Transverse colon (tissue), 4 donors: ENCODE data around the genes SLC25A46 and TSLP.

DNA sequence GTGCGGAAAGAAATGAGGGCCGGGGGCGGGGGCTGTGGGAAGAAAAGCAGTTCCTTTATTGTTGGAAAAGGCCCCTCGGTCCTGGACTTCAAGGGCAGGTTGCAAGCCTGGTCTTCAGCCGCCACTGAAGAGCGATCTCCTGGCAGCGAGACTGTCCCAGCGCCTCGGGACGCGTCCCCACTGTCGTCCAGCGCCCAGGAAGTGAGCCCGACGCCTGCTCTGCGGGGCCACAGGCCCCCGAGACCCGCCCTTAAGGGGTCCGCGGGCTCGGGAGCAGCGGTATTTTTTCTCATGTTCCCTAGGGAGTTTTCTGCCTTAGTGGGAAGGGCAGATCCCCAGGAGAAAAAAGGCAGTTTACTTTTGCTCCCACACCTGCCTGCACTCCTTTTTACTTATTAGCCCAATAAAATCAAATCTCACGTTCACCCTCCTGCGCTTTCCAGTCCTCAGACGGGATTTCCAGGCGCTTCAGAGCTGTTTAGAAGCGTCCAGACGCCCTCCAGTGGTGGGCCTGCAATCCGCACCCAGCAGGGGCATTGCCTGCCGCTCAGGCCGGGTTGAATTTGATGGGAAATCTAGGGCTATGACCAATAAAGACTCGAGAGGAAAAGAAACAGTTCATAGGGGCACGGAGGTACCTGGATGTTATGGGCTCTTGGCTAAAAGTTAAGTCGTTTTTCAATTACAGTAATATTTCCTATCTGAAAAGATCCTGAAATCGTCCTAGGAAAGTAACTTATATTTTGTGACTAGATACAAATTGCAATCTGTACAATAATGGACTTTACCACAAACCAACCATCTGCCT lies 2.8 kb upstream of the EFNA5 start:
- PRO-cap, result unidirectional peak, minus-strand start at position 203 of the sequence; unidirectional peak, minus-strand start at position 452 of the sequence
- RAMPAGE, long total RNA, 4 experiments, result no peak in any of the 4 experiments

- PRO-cap, result no peak
- RAMPAGE, long total RNA, 4 experiments, result no peak in any of the 4 experiments
Measured at GRCh38 chr5:107812272-107812984, 141.7 kb upstream of the EFNA5 start.

GRCh38 chr5:107904184-107904898 lies 233.6 kb upstream of the EFNA5 start:
- PRO-cap, result no peak
- RAMPAGE, long total RNA, 4 experiments, result no peak in any of the 4 experiments

DNA sequence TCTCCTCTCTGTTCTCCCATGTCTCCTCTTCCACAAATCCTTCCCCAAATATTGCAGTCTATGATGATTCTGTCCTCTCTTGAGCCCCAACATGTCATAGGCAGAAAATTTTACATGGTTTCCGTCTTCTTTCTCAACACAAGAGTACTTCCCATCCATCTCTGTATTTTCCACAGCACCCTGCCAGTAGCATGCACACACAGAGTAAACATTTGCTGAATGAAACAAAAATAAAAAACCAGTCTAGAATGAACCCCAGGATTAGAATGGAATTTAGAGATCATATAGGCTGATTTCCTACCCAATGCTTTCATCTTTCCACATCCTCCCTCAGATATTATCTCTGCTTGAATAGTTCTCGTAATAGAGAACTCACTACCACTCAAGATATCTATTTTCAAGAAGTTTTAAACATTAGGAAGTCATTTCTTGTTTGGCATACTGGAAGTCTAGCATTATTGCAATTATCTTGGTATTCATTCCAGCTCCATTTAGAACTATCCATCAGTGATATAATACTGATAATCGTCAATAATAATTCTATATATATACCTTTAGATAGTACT lies 342.8 kb upstream of the EFNA5 start:
- PRO-cap, result no peak
- RAMPAGE, long total RNA, 4 experiments, result start-site peak on the minus strand in 1 of 4 experiments, centred at position 173 of the sequence, 14 reads per replicate

DNA sequence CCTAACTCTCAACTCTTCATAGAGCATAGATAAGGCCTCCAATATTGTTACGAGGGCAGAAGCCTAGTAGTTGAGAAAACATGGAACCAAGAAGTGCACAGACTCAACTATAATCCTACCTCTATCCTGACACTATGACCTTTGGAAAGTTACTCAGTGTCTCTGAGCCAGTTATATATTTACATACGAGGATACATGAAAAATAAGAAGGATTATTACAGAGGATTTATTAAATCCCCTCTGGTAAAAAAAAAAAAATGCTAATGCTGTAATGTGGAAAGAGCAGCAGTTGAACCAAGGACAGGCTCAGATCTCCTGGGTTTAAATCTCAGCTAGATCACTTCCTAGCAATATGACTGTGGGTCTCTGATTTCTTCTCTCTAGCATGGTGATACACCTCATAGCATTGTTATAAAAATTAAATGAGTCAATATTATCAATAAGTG lies 299.9 kb downstream of the FBXL17 start:
- PRO-cap, result no peak
- RAMPAGE, long total RNA, 4 experiments, result no peak in any of the 4 experiments

- PRO-cap, result no peak
- RAMPAGE, long total RNA, 4 experiments, result no peak in any of the 4 experiments
Measured at GRCh38 chr5:108378279-108378857, 3.5 kb downstream of the FBXL17 start.

DNA sequence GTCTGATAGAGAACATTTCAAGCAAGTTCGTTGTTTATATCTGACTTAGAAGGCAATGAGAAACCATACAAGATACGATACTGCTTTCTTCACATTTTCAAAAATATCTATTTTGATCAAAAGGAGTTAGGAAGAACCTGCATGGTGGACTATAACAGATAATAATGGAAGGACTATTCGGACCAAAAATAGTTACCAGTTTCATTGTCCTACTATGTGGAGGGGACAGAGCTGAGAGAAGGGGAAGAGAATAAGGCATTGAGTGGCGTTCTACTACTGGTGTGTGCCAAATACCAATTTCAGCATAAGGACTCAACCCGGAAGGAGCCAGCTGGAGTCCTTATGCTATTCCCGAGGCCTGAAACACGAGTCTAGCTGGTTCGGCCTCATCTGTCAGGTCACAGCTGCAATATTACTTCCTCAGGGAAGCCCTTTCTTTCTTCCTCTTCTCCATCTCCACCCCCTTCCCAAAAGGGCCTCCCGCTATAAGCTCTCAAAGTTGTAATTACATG lies 20.6 kb upstream of the FER start:
- PRO-cap, result unidirectional peak, plus-strand start at position 368 of the sequence
- RAMPAGE, long total RNA, 4 experiments, result no peak in any of the 4 experiments

DNA sequence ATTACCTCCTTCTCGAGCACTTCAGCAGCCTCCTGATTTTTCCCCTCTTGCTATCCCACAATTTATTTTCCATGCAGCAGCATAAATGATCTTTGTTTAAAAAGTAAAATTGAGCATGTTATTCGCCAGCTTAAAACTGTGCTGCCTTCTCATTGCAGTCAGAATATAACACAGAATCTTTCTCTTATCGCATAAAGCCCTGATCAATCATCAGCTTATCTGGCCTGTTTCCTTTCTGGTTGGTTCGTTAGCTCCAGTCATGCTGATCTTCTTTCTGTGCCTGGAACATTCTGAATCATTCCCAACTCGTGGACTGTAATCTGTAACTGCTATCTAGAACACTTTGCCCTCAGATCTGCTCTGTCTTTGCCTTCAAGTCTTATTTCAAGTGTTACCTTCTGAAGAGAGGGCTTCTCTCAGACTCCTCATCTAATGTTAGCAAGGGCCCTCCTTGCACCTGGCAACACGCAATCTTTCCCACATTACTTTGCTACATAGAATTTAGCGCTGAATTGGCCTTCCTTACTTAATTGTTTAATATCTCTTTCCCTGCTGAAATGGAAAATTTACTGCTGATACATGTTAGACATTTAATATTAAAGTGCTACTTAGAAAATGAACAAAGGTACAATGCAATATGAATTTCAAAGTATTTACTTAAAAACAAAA lies 11.8 kb upstream of the FER start:
- PRO-cap, result unidirectional peak, minus-strand start at position 138 of the sequence
- RAMPAGE, long total RNA, 4 experiments, result no peak in any of the 4 experiments

- PRO-cap, result no peak
- RAMPAGE, long total RNA, 4 experiments, result no peak in any of the 4 experiments
Measured at GRCh38 chr5:108963788-108964685, 216.3 kb downstream of the FER start.

- PRO-cap, result no peak
- RAMPAGE, long total RNA, 4 experiments, result start-site peak on the minus strand in 2 of 4 experiments, at chr5:109325654-109325886 at its widest, 5 to 10 reads per replicate
Measured at GRCh38 chr5:109325398-109326292, 84.1 kb downstream of the PJA2 start.

DNA sequence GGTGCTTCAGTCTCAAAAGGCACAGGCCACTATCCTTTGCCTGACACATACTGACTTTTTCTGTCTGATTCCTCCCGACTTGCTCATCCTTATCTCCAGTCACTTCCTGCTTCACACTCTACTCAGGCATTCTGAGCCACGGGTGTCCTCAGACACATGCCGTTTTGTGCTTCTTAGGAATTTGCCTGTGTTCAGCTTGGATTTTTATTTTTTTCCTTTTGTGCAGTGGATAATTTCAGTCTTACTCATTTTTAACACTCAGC lies 54.0 kb downstream of the MAN2A1 start:
- PRO-cap, result no peak
- RAMPAGE, long total RNA, 4 experiments, result no peak in any of the 4 experiments

DNA sequence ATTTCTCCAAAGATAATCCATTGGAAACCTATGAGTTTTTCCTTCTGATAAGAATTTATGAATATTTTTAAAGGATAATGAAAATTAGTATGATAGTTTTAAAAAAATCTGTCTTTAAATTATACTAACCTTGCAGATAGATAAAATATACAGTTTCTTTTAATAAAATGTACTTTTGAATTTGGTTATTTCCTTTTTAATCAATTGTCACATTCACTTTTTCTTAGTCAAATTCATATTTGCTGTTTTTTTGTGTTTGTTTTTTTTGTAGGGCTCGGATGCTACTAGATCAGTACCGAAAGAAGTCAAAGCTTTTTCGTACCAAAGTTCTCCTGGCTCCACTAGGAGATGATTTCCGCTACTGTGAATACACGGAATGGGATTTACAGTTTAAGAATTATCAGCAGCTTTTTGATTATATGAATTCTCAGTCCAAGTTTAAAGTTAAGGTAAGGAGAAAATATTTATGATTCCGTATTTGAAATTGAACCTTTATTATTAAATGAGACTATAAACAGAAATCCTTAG lies 84.9 kb downstream of the MAN2A1 start:
- PRO-cap, result no peak
- RAMPAGE, long total RNA, 4 experiments, result no peak in any of the 4 experiments

GRCh38 chr5:109796927-109797819 lies 107.4 kb downstream of the MAN2A1 start:
- PRO-cap, result no peak
- RAMPAGE, long total RNA, 4 experiments, result start-site peak on the plus strand in 2 of 4 experiments, at chr5:109796998-109797448 at its widest, 8 to 17 reads per replicate

DNA sequence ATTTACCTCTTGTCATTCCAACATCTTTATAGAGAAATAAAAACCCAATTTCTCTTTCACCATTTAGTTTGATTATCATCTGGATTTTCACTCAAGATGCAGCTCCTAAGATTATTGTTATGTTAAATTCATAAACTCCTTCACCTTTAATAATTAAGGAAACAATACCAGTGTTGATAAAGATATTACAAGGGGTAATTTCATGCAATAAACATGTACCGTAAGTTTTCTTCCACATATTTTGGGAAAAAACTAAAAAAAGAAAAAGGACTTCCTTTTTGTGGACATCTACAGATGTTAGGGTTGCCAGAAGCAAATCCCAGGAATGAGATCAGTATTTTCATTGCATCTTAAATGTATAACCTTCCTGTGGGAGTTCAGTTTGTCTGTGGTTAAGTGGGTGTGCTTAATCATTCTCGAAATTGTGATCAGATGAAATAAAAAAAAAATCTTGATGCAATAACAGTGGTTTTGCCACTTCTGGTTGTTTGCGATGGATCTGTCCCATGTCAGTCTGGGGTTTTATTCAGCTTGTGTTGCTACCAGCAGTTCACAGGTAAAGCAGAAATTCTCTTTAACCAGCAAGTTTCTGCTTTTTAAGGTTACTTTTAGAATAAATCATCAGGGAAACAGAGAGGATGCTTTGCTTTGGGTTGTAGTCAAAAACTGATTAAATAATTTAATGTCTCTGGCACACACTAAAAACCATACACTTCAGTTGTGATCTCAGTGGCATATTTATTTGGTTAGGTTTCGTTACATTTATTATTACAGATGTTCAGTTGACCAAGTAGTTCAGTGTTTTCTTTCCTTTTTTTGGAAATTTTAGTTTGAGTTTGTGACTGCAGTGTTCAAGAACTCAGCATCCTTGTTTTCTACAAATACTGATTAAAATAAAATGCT lies 179.0 kb downstream of the MAN2A1 start:
- PRO-cap, result no peak
- RAMPAGE, long total RNA, 4 experiments, result start-site peak on the plus strand in 1 of 4 experiments, centred at position 311 of the sequence, 10 reads per replicate

DNA sequence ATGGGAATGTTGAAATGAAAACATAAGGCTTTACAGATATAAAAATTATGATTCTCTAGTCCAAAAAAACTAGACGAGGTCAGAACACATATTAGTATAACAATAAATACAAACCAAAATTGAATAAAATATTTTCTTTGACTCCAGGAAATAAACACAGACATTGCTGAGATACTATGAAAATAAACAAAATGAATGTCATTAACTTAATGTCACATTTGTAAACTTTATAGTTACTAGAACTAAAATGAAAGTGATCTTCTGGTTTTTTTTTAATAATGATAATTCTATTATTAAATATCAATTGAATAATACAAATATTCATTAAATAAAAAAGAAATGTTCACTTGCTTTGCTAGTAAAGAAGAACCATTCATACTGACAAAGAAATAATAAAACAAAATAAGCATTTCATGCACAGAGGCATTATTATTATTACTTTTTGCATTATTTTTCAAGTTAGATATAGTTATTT lies 230.9 kb downstream of the TMEM232 start:
- PRO-cap, result no peak
- RAMPAGE, long total RNA, 4 experiments, result no peak in any of the 4 experiments

GRCh38 chr5:110738797-110739961 lies at the start of gene SLC25A46:
TSS of gene SLC25A46 (plus strand) at chr5:110739007.
- PRO-cap, result bidirectional peak, plus-strand start at chr5:110739020, minus-strand start at chr5:110738934; unidirectional peak, minus-strand start at chr5:110739439
- RAMPAGE, long total RNA, 4 experiments, result start-site peak on the plus strand in 3 of 4 experiments, at chr5:110738985-110739050 at its widest, 51 to 529 reads per replicate; start-site peak on the minus strand in 2 of 4 experiments, at chr5:110738897-110738956 at its widest, 6 to 26 reads per replicate

GRCh38 chr5:110985491-110986121 lies 85.9 kb upstream of the TSLP start:
- PRO-cap, result no peak
- RAMPAGE, long total RNA, 4 experiments, result no peak in any of the 4 experiments

DNA sequence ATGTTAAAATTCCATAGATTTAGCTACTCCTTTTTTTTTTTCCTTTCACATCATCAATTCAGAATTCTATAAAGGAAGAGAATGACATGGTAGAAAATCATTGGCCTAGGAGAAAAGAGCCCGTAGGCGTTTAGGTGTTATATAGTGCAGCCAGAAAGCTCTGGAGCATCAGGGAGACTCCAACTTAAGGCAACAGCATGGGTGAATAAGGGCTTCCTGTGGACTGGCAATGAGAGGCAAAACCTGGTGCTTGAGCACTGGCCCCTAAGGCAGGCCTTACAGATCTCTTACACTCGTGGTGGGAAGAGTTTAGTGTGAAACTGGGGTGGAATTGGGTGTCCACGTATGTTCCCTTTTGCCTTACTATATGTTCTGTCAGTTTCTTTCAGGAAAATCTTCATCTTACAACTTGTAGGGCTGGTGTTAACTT lies at the start of gene TSLP:
TSS of gene TSLP (plus strand) at position 168 of the 430 bp plus-strand sequence.
- PRO-cap, result no peak
- RAMPAGE, long total RNA, 4 experiments, result no peak in any of the 4 experiments

GRCh38 chr5:111225896-111226258 lies 1.7 kb downstream of the CAMK4 start:
- PRO-cap, result unidirectional peak, minus-strand start at chr5:111226149
- RAMPAGE, long total RNA, 4 experiments, result no peak in any of the 4 experiments

GRCh38 chr5:111227135-111227615 lies 3.0 kb downstream of the CAMK4 start:
- PRO-cap, result no peak
- RAMPAGE, long total RNA, 4 experiments, result no peak in any of the 4 experiments